ENCODE results near the genes NOTCH2NLC, H4C14 and H3C14.

GRCh38 chr1:149390118-149391168 lies at the start of gene NOTCH2NLC:
Gene NOTCH2NLC, plus strand, starts transcription at chr1:149390621.
- RRBS = no CpG with 5 or more reads among the region's 100 CpGs

GRCh38 chr1:149608558-149608802 lies 24.8 kb downstream of the PPIAL4C start:
- RRBS = no CpG with 5 or more reads among the region's 10 CpGs

- RRBS = no CpG with 5 or more reads among the region's 9 CpGs
Observed at GRCh38 chr1:149692964-149693385, 89.5 kb upstream of the FCGR1A start.

GRCh38 chr1:149832077-149833024 lies at the start of gene H4C14:
Gene H4C14, plus strand, starts transcription at chr1:149832657.
- RRBS = no CpG with 5 or more reads among the region's 74 CpGs

- RRBS = no CpG with 5 or more reads among the region's 48 CpGs
Observed at GRCh38 chr1:149840135-149840560, 860 bp downstream of the H3C14 start.

DNA sequence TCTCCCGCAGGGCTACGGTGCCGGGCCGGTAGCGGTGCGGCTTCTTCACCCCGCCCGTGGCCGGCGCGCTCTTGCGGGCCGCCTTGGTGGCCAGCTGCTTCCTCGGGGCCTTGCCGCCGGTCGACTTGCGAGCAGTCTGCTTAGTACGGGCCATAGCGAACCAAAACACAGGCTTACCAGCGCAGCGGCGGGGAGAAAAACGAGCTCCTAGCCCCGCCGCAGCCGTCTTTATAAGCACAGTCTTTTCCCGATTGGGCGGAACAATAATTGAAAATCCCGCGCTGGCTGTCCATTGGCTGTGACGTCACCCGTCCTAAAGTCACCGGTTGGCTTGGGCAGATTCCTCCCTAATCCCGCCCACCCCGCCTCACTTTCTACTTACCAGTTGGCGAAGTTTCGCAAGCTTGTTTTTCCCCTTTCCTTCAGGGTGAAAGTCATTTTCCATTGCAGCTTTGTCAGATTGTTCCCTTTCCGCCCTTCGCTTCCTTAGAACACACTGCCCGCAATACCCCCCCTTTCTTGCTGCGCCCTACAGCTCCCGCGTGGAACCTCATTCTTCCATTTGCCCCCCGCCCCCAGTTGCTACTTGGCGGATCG lies at the start of gene H3C14:
TSS of gene H3C14 (minus strand) at position 205 of the 597 bp plus-strand sequence.
- RRBS = no CpG with 5 or more reads among the region's 47 CpGs

GRCh38 chr1:149841656-149842421 lies 711 bp downstream of the H2AC18 start:
- RRBS = no CpG with 5 or more reads among the region's 59 CpGs

DNA sequence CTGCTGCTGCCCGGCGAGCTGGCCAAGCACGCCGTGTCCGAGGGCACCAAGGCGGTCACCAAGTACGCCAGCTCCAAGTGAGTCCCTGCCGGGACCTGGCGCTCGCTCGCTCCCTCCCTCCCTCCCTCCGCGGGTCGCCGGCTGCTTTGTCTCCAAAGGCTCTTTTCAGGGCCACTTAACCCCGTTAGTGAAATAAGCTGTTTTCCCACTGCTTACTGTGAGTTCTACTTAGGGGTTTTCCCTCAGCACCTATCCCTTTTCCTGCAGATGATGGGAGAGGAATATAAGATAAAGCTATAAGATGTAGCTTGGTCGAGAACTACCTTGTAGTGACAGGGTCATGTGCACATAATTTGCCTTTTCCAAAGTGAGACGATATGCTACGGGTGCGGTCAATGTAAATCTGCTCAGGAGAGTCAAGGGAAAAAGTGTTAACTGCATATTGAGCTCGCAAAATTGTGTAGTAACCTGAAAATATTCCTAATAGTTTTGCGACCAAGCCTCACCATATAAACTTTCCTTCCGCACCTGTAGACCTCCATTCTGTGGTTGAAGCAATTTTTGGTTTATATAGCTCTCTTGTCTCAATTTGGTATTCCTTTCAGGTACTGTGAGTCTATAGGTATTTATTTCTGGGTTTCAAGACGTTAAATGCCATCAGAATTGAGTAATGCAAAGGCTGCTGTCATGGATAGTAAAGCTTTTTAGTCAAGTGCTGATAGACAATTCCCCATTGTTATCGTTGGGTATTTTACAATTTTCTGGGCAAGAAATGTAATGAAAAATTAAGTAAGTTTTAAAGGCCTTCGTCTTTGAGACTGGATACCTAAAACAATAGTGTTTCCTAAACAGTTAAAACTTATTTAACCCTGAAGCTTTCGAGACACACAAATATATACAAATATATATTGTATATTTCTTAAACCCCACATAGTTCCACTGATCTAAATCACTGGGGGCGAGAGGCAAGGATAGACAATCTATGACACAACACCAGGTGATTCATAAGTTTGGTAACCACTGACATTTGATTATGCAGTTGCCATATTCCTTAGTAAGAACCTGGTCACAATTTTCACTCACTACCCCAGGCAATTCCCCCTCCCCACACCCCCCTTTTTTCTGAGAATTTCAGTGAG lies 1.2 kb upstream of the H2AC18 start:
- RRBS = no CpG with 5 or more reads among the region's 28 CpGs

DNA sequence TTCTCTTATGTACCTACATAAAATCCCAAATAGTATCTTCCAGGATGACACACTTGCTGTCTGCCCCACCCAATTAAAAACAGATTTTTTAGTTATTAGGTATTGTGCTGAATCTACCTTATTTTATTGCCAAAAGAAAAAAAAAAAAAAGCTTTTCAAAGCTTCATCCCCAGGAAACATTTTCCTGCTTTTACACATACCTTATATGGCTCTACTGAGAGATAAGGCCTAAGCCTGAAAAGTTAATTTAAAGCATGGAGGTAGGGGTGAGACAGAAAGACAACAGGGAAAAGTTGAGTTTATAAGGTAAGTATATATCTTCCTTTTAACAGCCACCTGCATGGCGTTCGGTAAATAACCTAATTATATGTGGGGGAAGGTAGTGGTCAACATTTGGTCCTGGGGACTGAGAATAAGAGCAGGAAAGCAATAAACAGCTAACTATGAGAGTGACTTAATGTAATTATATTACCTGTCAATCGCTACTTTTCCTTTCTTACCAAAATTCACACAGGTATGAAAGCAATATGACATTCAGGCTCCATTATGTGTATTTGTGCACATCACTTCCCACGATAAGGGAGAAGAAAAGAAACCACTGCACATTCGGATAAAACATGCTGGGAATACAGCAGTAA lies 2.2 kb upstream of the H2AC18 start:
- RRBS = no CpG with 5 or more reads among the region's 5 CpGs

DNA sequence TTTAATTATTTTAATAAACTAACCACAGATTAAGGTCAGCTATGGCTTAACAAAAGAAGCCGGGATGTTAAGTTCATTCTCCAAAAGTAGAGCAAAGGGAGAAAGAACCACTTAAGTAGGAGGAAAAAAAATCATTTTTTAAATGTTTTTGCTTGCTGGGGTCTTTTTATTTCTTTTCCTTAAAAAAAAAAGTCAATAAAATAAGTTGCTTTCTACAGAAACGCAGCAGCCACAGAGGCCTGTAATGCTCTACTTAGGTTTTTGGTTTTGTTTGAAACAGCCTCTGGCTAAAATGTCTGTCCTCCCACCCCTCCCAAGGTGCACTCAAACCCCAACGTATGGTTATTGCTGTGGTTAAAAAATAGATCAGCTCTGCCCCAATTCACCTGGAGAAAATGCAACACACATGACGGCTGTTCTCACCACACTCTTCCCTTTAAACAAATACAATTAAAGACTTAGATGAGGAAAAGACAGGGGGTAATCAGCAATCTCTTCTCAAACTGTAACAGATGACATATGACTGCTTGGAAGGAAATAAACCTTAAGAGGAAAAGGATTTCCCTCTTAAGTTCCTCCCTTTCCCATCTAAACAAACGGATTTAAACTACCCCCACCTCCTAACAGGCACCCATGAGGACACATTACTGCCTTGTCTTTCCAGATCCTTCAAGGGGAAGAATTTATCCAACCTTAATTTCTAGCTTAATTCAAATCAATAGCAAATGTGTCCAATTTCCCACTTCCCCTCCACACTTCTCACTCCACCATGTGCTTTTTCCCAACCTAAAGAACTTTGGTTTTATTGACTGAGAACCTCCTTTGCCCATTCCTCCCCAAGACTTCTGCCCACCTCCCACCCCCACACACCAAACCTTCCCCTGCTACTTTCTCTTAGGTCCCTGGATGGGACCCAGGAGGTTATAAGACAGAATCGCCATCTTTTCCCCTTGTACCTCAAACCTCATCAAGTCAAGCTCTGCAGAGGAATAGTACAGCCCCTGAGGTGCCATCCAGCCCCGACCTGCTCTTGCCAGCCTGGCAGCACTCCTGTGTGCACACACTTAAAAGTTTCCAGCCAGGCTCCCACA lies 6.3 kb upstream of the MTMR11 start:
- RRBS = no CpG with 5 or more reads among the region's 7 CpGs

DNA sequence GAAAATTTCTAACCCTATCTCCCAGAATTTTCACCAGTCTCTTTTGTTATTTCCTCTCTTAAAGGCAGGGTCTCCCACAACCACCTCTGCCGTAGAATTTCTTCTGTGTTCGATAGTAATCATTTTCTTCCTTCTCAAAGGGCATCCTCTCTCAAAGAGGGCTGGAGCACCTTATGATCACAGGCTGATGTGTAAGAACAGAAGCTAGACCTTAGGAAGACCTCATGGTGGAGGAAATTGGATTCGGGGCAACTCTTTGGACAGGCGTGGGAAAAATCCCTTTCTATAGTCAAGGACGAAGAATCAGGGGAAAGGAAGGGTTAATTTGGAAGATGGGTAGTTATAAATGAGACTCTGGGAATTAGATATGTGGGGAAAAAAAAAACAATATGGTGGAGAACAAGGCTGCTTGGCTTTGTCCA lies 3.8 kb downstream of the PLEKHO1 start:
- RRBS = no CpG with 5 or more reads among the region's 5 CpGs

GRCh38 chr1:150165961-150166362 lies 16.2 kb downstream of the PLEKHO1 start:
- RRBS = no CpG with 5 or more reads among the region's 3 CpGs

DNA sequence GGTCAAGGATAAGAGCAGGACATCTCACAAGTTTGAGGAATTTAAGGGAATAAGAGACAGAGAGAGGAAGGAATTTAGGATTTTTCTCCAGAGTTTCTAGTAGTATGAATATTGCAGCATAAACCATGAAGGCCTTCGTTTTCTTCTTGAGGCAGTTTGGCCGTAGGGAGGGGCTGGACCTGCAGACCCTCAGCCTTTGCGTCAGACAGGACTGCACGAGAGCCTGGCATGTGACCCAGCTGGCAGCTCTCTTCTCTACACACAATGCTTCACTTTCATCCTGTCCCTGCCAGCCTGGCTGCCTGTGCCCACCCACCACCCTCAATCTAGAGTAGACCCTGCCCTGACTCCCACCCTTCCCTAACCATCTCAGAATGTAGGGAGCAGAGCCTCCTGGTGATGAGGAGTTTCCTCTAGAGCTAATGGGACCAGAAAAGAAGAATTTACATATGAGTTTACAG lies 1.6 kb downstream of the CA14 start:
- RRBS = no CpG with 5 or more reads among the region's 4 CpGs

DNA sequence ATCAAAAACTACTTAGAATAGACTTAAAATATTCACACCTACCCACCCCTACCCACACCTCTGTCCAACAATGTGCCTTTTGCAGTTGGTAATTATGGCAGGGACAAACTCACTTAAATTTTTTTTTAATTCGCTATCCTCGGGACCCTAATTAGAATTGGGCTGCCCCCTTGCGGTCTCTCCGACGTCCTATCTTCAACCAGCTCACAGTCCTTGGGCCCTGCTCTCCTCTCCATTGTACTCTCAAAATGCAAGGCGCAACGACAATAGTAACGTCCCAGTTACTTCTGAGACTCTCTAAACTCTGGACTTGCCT lies 1.1 kb upstream of the CIART start:
- RRBS = no CpG with 5 or more reads among the region's 8 CpGs

DNA sequence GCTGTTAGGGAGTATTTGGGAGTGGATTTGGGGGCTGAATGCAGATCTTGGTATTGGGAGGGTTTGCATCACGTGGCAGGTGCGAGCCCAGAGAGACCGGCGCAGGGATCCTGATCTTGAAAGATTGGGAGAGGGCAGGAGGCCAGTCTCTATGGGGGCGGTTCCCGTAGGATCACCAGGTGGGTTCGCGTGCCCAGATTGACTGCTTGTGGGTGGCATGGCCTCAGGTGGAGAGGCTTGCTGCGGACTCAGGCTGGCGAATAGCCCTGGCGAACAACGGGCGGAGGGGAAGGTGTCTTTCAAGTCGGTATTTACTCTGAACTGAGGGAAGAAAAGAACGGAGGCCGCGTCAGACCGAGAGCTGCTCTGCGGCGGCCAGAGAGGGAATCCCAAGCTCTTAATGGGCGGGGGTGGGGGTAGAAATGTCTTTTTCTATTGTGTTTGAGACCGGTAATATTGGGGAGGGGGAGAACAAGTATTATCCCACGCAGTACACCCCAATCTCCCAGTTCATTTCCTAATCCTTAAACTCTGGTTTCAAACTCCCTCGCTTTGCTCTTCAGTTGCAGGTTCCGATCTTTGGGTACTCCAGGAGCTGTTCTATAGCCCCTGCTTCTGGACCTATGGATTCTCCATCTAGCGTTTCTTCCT lies 416 bp downstream of the CIART start:
- RRBS = no CpG with 5 or more reads among the region's 26 CpGs

- RRBS = 11% methylated on average over 1 of the region's 6 CpGs
Observed at GRCh38 chr1:150487774-150488143, 540 bp downstream of the TARS2 start.

GRCh38 chr1:150505357-150506029 lies 2.4 kb upstream of the ECM1 start:
- RRBS = no CpG with 5 or more reads among the region's 8 CpGs

DNA sequence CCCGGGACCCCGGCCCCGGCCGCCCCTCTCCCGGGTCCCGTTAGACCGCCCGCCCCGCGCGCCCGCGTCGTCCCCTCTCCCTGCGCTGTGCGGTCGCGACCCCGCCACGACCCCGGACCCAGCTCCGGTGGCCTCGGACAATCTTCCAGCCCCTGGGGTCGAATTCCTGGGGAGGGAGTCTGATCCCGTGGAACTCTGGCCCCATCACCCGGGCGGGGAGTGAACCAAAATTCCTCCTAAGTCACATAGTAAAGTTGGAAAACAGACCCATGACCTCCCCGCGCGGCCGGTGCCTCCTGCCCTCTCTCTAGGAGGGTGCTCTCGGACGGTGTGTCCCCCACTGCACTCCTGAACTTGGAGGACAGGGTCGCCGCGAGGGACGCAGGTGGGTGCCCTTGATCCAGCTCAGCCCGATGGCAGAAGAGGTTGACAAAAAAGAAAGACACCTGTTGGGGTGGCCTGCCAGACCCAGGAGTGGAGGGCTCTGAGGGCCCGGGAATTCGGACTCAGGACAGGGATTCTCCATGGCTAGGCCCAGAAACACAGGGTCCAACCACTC lies 382 bp downstream of the ADAMTSL4 start:
- RRBS = 21% methylated on average over 26 of the region's 40 CpGs

DNA sequence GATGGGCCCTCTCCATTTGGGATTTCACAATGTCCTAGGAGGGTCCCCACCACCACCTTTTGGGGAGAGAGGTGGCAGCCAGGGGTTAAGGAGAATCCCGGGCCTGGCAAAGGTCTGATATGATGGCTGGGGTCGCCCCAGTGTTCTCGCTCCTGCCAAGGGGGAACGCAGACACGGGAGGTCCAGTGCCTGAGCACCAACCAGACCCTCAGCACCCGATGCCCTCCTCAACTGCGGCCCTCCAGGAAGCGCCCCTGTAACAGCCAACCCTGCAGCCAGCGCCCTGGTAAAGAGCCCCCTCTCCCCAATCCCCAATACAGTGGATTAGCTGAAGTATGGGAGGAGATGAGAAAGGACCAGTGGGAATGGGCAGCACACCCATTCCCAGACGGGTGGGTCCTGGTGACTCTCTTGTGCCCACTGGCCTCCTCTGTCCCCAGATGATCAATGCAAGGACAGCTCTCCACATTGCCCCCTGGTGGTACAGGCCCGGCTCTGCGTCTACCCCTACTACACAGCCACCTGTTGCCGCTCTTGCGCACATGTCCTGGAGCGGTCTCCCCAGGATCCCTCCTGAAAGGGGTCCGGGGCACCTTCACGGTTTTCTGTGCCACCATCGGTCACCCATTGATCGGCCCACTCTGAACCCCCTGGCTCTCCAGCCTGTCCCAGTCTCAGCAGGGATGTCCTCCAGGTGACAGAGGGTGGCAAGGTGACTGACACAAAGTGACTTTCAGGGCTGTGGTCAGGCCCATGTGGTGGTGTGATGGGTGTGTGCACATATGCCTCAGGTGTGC lies 10.6 kb downstream of the ADAMTSL4 start:
- RRBS = no CpG with 5 or more reads among the region's 19 CpGs

DNA sequence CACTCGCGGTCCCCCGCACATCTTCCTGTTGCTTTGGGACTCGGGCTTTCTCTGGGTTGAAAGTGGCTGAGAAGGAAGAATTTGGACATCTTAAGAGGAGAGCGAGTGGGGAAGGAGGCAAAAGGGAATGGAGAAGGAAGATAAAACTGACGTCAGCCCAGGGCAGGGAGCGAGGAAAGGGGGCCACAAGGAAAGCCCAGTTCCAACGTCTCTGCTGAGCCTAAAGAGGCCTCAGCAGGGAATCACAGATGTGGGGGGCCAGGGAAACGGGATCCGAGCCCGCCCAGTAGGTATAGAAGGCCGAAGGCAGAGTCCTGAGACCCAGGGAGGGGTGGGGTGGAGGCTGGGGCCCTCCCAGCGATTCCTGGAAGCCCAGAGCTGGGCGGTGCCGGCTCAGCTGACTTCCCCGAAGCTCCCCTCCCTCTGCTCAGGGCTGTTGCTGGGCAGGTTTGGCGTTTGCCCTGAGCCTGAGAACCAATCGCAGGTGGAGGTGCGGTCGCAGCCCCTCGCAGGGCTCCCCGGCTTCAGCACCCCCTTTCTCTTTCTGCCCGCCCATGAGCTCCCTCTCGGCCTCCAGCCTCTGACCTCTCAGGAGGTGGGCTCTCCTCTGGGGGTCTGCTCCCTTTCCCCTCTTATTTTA lies 12.7 kb downstream of the ADAMTSL4 start:
- RRBS = no CpG with 5 or more reads among the region's 24 CpGs